Measurements from ENCODE around the genes ZNF629 and BCKDK.

DNA sequence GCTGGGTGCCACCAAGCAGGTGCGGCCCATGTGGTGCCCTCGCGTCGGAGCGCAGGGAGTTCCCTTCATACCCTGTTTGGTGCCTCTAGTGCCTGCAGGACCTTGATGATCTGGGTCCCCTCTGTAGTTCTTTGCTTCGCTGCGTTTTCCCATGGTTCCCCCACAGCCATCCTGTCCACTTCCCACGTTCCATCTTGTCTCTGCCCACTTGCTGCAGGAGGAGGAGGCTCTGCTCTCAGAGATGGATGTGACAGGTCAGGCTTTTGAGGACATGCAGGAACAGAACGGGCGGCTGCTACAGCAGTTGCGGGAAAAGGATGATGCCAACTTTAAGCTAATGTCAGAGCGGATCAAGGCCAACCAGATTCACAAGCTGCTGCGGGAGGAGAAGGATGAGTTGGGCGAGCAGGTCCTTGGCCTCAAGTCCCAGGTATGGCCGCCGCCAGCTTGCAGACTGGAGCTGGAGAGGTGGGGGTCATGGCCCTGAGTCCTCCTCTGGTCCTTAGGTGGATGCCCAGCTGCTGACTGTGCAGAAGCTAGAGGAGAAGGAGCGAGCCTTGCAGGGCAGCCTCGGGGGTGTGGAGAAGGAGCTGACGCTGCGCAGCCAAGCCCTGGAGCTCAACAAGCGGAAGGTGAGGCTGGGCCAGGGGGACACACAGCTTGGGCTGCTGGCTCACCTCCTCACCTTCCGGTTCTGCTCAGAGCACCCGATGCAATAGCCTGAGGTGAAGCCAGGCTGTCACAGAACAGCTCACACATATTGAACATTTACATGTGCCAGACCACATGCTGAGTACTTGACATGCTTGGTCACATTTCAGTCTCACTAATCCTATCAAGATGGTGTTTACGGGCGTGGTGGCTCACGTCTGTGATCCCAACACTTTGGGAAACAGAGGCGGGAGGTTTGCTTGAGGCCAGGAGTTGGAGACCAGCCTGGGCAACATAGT lies 7.1 kb downstream of the RNF40 start:
- PRO-cap, 7 experiments: no peak in any of the 7 experiments

DNA sequence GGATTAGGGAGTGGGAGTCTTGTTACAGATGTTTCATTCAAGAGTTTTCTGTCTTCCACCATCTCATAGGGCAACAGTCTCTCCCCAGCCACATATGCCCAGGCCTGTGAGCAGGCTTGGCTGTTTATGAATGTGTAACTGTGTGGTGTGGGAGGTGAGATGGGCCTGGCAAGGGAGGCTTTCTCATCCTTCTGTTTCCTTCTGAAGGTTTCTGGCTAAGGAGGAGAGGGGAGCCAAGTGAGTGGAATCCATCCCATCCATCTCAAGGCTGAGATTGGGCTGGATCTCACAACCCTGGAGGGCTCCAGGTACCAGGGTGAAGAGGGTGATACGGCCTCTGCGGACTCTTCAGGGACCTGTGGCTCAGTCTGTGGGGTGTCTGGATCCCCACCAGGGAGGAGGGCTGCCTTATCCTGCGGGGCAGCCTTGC lies 7.1 kb downstream of the ZNF629 start:
- PRO-cap, 7 experiments: no peak in any of the 7 experiments

GRCh38 chr16:30787086-30787837 lies at the start of gene ZNF629:
Gene ZNF629 (minus strand): TSS chr16:30787205.
- PRO-cap, 7 experiments: no peak in any of the 7 experiments

- PRO-cap, 7 experiments: peak in 4 of 7 experiments; most common plus-strand start chr16:30922851 (in 1); most common minus-strand start chr16:30922968 (in 3)
Measured at GRCh38 chr16:30922670-30923482, 496 bp upstream of the FBXL19 start.

- PRO-cap, 7 experiments: no peak in any of the 7 experiments
Measured at GRCh38 chr16:30954365-30955428, 2.9 kb upstream of the SETD1A start.

- PRO-cap, 7 experiments: peak in 4 of 7 experiments; most common plus-strand start chr16:30957970 (in 4)
Measured at GRCh38 chr16:30957905-30958594, 496 bp downstream of the SETD1A start.

DNA sequence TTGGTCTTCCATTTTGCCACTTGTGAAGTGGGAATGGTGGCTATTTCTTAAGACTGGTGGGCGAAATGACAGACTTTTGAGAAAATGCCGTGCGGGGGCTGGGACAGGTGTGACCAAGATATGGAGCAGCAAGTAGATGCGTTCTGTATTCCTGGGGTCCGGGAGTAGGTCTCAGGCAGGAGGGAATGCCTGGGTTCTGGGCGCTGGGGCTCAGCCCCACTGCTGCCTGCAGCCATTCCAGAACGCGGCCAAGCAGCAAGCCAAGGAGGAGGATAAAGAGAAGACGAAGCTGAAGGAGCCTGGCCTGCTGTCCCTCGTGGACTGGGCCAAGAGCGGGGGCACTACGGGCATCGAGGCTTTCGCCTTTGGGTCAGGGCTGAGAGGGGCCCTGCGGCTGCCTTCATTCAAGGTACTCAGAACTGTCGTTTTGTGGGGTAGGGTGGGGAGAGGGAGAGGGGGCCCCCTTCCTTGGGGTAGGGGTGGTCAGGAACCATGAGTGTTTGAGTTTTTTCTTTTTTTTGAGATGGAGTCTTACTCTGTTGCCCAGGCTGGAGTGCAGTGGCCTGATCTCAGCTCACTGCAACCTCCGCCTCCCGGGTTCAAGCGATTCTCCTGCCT lies 9.2 kb downstream of the SETD1A start:
- PRO-cap, 7 experiments: no peak in any of the 7 experiments

DNA sequence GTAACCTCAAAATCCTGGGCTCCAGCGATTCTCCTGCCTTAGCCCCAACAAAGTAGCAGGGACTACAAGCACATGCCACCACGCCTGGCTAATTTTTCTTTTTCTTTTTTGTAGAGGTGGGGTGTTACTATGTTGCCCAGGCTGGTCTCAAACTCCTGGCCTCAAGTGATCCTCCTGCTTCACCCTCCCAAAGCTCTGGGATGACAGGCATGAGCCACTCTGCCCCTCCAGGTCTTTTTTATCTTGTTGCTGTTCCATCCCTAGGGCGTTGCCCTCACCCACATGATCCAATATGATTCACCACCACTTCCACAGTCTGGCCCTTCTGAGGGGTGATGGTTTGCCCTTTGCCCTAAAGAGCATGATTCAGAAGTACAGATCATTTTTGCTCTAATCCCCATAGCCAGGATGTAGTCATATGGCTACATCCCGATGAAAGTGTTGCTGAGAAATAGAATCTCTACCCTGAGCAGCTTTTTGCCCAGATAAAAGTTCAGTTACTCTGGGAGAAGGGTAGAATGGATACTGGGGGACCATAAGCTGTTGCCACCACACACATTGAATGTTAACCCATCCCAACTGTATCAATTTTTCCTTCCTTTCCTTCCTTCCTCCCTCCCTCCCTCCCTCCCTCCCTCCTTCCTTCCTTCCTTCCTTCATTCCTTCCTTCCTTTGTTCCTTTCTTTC lies 18.8 kb downstream of the STX4 start:
- PRO-cap, 7 experiments: no peak in any of the 7 experiments

DNA sequence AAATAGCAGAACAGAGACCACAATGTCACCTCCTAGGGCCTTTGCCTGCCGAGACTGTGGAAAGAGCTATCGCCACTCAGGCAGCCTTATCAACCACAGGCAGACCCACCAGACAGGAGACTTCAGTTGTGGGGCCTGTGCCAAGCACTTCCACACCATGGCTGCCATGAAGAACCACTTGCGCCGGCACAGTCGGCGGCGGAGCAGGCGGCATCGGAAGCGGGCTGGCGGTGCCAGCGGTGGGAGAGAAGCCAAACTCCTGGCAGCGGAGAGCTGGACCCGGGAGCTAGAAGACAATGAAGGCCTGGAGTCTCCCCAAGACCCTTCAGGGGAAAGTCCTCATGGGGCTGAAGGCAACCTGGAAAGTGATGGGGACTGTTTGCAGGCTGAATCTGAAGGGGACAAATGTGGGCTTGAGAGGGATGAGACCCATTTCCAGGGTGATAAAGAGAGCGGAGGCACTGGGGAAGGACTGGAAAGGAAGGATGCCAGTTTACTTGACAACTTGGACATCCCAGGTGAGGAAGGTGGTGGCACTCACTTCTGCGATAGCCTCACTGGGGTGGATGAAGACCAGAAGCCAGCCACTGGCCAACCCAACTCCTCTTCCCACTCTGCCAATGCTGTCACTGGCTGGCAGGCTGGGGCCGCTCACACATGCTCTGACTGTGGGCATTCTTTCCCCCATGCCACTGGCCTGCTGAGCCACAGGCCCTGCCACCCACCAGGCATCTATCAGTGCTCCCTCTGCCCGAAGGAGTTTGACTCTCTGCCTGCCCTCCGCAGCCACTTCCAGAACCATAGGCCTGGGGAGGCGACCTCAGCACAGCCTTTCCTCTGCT lies 4.1 kb downstream of the ZNF646 start:
- PRO-cap, 7 experiments: no peak in any of the 7 experiments

- PRO-cap, 7 experiments: peak in 7 of 7 experiments; most common plus-strand start chr16:31108389 (in 6)
Measured at GRCh38 chr16:31108113-31108918, at the start of gene BCKDK. Gene BCKDK (plus strand): TSS chr16:31108386.

GRCh38 chr16:31112640-31113465 lies 4.6 kb upstream of the KAT8 start:
- PRO-cap, 7 experiments: no peak in any of the 7 experiments

DNA sequence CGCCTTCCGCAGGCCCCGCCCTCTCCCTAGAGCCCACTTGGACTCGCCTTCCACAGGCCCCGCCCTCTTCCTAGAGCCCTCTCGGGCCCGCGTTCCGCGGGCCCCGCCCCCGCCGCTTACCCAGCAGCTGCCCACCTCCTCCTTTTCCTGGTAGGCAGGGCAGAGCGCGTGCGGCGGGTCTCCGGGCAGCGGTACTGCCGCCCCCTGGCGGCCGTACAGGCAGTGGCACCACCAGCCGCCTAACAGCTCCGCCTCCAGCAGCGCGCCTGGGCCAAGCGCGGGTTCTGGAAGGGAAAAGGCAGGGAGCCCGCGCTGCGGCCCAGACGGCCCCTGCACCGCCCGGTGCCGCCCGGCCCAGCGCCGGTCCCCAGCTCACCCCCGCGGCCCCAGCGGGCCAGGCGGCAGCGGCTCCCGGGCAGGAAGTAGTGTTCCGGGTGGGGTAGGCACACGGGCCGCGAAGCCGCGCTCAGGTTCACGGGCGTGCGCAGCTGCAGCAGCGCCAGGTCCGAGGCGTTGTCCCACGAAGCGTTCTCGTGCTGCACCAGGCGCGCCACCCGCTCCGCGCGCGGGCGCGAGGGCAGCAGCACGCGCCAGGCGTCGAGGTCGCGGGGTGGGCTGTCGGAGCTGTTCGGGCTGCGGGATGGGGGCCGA lies 7.0 kb upstream of the PRSS8 start:
- PRO-cap, 7 experiments: peak in 7 of 7 experiments; most common plus-strand start position 469 of the sequence (in 4); most common minus-strand start position 398 of the sequence (in 5)

GRCh38 chr16:31178812-31179188 lies 1.1 kb upstream of the FUS start:
- PRO-cap, 7 experiments: peak in 1 of 7 experiments; most common plus-strand start chr16:31179131 (in 1); most common minus-strand start chr16:31179018 (in 1)

DNA sequence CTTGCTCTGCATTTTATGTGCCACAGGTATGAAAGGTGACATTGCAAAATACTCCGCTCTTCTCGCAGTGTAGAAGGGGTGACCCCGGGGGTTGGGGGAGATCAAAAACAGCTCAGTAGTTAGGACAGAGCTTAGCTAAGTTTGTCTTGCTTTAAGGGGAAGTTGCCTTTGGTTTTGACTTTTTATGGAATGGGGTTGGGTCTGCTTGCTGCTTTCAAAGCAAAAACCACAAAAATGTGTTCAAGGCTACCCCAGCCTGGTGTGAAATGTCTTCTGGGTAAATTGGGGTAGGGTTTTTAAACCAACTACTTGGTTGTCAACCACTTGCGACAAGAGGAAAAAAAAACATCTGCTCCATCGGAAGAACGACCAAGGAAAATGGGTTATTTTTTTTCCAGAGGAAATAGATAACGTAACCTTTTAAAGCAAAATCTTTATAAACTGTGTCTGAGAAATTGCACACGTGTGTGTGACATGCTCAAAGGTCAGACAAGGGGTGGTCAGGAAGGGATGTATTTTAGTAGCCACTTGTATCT lies 6.3 kb downstream of the FUS start:
- PRO-cap, 7 experiments: peak in 4 of 7 experiments; most common plus-strand start position 442 of the sequence (in 2)

DNA sequence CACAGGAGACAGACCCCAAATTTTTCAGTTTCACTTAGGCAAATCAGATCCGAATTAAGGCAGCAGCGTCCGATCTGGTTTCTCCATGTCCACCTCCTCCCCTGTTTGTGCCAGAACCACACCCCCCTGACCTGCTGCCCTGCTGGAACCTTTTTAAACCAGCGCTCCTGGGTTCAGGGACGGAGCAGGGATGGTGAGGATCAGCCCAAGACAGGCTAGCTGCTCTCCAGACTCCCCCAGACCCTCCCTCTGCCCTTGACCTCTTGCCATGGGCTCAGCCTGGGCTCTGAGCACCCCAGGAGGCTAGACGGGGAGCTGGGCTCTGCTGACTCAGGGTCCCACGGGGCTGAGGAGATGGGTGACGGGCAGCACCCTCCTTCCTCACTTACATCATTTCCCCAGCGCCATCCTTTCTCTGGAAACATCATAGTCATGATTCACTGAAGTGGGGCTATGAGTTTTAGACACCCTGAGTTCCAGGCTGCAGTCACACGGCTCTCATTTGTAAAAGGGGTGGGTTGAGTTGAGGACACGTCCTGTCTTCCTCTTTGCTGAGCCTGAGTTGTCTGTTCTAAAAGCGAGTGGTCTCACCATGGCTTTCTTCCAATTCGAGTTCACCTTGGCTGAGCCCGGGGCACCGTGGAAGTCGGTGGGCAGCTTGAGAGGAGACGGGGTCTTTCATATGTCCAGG lies 3.1 kb upstream of the ITGAX start:
- PRO-cap, 7 experiments: peak in 1 of 7 experiments; most common plus-strand start position 502 of the sequence (in 1); most common minus-strand start position 288 of the sequence (in 1)

DNA sequence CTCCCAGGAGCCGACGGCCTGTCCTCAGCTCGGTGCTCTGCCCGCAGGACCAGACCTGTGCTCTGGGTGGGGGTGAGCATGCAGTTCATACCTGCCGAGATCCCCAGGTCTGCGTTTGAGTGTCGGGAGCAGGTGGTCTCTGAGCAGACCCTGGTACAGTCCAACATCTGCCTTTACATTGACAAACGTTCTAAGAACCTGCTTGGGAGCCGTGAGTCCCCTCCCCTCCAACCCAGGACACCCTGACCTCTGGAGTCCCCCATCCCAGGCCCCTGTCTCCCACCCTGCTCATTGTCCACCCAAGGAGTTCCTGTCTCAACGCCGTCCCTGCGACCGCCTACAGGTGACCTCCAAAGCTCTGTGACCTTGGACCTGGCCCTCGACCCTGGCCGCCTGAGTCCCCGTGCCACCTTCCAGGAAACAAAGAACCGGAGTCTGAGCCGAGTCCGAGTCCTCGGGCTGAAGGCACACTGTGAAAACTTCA lies 16.4 kb downstream of the ITGAX start:
- PRO-cap, 7 experiments: no peak in any of the 7 experiments

DNA sequence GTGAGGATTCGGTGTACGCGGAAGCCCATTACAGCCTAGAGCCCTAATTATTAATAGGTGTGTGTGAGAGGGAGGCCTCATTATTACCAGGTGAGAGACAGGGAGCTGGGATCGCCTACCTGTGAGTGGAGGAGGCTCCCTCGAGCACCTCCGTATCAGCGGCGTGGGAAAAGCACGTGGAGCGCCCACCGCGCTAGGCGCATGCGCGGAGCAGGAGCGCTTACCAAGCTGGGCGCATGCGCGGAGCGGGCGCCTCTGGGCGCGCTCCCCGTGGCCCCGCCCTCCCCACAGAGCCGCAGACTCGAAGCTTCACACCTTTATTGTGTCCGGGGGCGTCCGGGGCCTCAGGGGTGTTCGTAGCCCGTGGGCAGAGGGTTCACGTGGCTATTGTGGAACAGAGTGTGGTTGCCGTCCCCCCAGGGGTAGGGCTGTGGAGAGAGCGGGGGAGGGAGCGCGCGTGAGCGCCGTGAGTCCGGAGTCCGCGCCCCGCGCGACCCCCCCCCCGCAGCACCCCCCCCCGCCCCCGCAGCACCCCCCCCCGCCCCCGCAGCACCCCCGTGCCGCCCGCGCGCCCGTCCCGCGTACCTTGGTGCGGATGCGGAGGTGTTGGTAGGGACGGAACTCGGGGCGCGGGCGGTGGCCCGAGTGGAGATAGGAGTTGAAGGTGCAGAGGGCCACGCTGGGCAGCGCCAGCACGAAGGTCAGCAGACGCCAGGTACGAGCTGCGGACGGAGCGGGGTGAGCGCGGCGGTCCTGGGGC lies 550 bp downstream of the COX6A2 start:
- PRO-cap, 7 experiments: peak in 1 of 7 experiments; most common plus-strand start position 320 of the sequence (in 1); most common minus-strand start position 154 of the sequence (in 1)

- PRO-cap, 7 experiments: peak in 7 of 7 experiments; most common plus-strand start chr16:31459737 (in 1); most common minus-strand start chr16:31459680 (in 7)
Measured at GRCh38 chr16:31459564-31460381, 472 bp downstream of the ARMC5 start.

DNA sequence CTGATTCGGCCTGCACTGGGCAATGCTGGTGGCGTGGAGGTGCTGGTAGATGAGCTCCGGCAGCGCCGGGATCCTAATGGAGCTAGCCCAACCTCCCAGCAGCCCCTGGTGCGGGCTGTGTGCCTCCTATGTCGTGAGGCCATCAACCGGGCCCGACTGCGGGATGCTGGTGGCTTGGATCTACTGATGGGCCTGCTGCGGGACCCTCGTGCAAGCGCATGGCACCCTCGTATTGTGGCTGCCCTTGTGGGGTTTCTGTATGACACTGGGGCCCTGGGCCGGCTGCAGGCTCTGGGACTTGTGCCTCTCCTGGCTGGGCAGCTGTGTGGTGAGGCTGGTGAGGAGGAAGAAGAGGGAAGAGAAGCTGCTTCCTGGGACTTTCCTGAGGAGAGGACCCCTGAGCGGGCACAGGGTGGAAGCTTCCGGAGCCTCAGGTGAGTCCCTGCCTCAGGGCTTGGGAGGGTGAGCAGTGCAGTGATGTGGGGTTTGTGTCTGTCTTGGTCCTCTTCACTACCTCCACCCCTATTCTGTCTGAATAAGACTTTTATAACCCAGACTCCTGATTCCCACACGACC lies 3.3 kb downstream of the ARMC5 start:
- PRO-cap, 7 experiments: no peak in any of the 7 experiments

DNA sequence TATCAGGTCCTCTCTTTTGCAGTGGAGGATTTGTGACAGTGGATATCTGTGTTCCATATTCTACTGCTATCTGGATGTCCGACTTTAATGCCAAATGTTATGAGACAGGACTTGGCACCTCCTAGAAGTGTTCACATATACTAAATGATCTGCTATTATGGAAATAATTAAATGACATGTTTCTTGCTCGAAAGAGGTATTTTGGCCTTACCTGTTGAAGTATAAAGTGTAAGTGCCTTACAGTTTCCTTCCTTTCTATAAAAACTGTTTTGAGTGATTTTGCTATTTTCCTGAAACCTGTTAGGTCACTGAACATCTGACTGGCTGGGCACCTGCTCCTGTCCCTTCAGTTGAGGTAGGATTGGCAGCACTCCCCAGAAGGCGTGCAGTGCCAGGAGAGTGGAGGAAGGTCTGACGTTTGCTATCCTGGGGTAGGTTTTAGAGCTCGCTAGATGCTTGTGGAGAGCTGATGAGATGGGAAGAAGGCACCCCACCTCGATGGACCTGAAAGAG lies 1.1 kb downstream of the KRBOX5 start:
- PRO-cap, 7 experiments: no peak in any of the 7 experiments